Monocyte (primary cell): Measurements from ENCODE around the genes ADM and LYVE1.

DNA sequence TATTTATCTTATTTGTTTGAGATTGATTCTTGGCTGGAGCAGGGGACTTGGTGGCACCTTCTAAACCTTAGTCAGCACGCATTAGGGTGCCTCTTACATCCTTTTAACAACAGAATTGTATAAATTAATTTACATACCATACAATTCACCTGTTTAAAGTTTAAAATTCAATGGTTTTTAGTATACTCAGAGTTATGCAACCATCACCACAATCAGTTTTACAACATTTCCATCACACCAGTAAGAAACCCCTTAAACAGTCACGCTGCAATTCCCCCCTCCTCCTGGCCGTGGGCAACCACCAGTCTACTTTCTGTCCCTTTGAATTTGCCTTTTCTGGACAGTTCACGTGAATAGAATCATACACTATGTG lies 20.2 kb upstream of the SWAP70 start:
- PRO-cap, 2 experiments = no peak in any of the 2 experiments

GRCh38 chr11:9688409-9689642 lies 24.9 kb downstream of the SWAP70 start:
- PRO-cap, 2 experiments = no peak in any of the 2 experiments

GRCh38 chr11:9732331-9733192 lies 68.7 kb downstream of the SWAP70 start:
- PRO-cap, 2 experiments = no peak in any of the 2 experiments

DNA sequence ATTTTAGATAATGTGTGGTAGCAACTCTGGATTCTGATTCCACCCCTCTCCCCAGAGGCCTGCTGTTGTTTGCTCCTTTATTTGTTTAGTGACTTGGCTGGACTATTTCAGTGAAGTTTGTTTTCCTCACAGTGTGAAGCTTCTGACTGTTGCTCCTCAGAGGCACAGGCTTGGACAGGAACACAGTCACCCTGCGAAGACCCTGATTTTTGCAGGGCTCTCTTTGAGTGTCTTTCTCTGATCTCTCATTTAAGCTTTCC lies 72.5 kb downstream of the SWAP70 start:
- PRO-cap, 2 experiments = no peak in any of the 2 experiments

- PRO-cap, 2 experiments = no peak in any of the 2 experiments
Measured at GRCh38 chr11:9852377-9853053, 188.6 kb downstream of the SWAP70 start.

DNA sequence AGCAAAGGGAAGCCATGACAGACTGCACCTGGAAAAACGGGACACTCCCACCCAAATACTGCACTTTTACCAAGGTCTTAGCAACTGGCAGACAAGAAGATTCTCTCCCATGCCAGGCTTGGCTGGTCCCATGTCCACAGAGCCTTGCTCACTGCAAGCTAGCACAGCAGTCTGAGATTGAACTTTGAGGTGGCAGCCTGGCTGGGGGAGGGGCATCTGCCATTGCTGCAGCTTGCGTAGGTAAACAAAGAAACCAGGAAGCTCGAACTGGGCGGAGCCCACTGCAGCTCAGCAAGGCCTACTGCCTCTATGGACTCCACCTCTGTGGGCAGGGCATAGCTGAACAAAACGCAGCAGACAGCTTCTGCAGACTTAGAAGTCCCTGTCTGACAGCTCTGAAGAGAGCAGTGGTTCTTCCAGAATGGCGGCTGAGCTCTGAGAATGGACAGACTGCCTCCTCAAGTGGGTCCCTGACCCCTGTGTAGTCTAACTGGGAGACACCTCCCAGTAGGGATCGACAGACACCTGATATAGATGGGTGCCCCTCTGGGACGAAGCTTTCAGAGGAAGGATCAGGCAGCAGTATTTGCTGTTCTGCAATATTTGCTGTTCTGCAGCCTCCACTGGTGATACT lies 267.1 kb downstream of the SWAP70 start:
- PRO-cap, 2 experiments = no peak in any of the 2 experiments

GRCh38 chr11:10132398-10132918 lies 161.6 kb downstream of the SBF2 start:
- PRO-cap, 2 experiments = no peak in any of the 2 experiments

GRCh38 chr11:10169416-10170638 lies 124.2 kb downstream of the SBF2 start:
- PRO-cap, 2 experiments = no peak in any of the 2 experiments

DNA sequence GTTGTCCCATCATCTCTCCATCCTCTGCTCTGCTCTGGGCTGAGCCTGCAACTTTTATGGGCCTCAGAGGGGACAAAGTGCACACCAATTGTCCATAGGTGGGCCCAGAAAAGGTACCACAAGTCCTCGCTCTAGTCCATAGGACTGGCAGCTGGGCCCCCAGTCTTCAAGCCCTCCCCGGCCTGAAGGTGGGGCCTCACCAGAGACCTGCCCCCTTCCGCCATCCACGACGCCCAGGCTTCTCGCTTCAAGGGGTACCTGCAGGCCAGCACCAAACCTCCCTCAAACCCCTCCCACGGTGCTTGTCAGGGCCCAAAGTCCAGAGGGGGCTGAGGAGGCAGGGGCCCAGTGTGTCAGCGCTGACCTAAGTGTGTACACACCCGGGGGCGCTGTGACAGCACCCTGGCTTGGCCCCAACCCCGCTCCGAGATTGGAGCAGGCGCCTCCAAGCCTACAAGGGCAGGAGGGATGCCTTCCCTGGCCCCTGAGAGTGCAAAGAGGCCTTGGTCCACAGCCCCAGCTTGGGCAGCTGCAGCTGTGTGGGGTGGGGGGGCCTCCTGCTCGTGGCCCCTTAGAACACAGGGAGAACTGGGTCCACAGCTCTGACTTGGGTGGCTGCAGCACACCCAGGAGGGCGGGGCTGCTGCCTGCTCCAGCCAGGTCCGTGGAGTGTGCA lies 5.1 kb downstream of the SBF2 start:
- PRO-cap, 2 experiments = no peak in any of the 2 experiments

DNA sequence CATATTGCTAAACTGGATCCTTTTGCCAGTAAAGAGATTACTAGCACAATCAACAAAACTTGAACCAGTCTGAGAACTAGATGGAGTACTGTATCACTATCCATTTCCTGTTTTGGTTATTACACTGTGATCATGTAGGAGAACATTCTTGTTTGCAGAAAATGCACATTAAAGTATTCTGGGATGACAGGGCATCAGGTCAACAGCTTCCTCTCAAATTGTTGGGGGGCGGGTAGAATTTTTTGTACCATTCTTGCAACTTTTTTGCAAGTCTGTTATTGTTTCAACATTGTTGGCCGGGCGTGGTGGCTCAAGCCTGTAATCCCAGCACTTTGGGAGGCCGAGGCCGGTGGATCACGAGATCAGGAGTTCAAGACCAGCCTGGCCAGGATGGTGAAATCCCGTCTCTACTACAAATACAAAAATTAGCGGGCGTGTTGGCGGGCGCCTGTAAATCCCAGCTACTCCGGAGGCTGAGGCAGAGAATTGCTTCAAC lies 1.9 kb downstream of the SBF2 start:
- PRO-cap, 2 experiments = peak in 1 of 2 experiments; most common plus-strand start position 176 of the sequence (in 1)

DNA sequence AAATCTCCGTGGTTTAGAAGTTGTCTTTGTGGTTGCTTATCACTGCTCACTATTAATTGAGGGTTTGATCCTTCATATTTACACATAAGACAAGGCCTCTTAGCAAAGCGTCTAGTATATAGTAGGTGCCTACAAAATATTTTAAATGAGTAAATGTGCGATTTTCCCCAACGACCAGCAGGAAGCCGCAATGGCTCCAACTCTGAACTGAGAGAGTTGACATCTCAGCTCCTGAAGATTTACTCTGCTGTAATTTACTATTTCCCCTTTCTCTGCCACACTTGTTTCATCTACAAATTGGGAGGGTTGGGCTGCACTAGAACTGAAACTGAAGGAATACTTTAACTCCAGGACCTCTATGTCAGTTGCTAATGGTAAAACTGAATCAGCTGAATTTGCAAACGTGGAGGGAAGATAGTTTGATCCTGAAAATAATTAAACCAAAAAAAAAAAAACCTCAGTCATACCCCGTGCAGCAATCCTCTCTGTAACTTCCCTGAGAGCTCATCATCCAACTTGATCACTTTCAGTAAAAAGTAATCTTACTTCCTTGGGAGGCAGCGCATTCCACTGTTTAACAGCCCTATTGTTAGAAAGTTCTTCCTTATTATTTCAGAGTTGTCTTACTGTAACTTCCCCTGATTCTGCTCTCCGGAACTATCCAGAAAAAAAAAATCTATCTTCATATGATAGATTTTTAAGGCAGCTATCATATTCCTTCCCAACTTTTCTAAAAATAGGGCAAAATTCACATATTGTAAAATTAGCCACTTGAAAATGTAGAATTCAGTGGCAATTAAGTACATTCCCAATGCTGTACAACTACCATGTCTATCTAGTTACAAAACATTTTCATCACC lies 1.4 kb upstream of the SBF2 start:
- PRO-cap, 2 experiments = peak in 2 of 2 experiments; most common plus-strand start position 267 of the sequence (in 1); most common minus-strand start position 209 of the sequence (in 2)

- PRO-cap, 2 experiments = peak in 2 of 2 experiments; most common plus-strand start chr11:10304000 (in 2); most common minus-strand start chr11:10303819 (in 2)
Measured at GRCh38 chr11:10303669-10304389, 1.0 kb upstream of the ADM start.

- PRO-cap, 2 experiments = peak in 2 of 2 experiments; most common plus-strand start chr11:10305077 (in 2); most common minus-strand start chr11:10304830 (in 2)
Measured at GRCh38 chr11:10304390-10305235, at the start of gene ADM. TSS of gene ADM (plus strand) at chr11:10305073.

- PRO-cap, 2 experiments = no peak in any of the 2 experiments
Measured at GRCh38 chr11:10326806-10327124, 21.9 kb downstream of the ADM start.

DNA sequence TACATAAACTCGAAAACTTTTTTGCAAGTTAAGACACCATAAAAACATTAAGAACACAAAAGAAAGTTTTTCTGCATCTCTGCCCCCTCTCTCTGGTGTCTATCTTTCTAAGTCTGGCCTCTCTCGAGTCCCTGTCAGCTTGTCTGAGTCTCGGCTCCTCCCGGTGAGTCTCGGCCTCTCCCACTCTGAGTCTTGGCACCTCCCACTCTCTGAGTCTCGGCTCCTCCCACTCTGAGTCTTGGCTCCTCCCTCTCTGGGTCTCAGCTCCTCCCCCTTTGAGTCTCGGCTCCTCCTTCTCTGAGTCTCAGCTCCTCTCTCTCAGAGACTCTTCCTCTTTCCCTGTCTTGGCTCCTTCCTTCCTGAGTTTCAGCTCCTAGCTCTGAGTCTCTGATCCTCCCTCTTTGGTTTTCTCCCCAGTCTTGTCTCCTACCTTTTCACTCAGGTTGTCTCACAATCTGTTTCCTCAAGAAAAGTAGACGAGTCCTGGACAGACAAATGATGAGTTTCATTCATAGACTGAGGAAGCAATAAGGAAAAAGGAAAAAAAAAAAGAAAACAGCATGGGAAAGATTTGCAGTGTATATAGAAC lies 72.5 kb upstream of the AMPD3 start:
- PRO-cap, 2 experiments = no peak in any of the 2 experiments

DNA sequence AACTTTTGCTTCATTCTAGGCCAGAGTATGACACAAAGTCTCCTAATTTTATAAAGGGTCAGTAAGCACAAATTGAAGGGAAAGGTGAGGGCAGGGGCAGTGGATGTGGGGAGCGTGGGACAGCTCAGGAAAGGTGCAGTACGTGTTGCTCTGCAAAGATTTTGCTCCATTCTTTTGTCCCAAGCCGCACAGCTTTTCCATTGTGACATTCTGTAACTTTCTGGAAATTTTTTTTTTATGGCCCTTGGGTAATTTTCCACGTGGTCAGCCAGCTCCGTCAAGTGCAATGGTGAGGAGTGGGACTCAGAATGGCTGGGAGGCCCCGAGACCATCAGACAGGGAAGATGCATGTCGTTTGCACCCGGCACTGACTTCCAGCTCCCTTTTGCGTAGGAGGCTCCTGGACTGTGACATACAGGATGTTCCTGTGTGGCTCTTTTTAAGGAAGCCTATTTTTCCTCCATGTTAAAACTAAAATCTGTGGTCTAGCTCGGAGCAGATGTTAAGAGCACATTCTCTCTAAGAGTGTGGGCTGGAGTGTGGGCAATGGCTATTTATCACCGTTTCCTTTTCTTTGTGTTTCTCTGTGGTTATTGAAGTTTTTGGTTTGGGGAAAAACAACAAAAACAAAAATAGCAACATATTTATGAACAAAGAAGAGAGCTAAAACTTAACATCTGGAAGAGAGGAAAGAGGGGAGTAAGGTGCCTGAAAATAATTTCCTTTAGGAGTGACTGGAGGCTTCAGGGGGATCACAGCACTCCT lies 41.0 kb upstream of the AMPD3 start:
- PRO-cap, 2 experiments = no peak in any of the 2 experiments

DNA sequence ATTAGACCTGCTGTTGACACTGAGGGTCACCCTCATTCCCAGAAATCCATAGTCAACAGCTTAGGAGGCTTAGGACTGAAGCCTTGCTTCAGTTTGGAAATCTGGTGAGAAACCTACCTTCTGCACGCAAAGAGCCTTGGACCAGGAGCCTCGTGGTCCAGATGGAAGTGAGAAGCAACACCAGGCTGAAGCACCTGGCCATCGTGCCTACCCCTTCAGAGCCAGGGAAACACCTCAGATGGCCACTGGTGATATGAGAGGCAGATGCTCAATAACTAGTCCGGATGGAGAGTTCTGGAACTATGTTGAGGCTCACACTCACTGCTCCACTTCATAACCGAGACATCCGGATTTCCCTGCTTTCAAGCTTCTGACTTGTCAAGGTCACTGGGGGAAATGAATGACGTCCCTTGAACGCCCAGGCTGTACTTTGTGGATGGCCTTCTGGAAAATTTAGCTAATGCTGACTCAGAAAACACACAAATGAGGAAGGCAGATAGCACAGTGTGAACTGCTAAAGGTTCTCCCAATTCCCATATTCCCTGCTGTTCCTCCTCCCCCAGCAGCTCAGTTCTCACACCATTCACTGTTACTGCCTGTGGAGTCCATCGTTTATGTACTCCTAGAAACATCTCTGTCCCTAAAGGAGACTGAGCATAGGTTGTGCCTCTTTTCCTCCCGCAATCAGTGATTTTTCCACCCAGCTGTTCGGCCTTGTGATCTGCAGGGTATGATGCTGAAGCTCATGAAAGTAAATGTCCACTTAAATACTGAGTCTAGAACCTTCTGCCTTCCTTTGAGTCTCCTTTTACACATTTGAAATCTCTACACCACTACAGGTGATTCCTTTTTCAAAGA lies at the start of gene LYVE1:
LYVE1 (minus strand) TSS at position 335 of the 858 bp plus-strand sequence.
- PRO-cap, 2 experiments = no peak in any of the 2 experiments

DNA sequence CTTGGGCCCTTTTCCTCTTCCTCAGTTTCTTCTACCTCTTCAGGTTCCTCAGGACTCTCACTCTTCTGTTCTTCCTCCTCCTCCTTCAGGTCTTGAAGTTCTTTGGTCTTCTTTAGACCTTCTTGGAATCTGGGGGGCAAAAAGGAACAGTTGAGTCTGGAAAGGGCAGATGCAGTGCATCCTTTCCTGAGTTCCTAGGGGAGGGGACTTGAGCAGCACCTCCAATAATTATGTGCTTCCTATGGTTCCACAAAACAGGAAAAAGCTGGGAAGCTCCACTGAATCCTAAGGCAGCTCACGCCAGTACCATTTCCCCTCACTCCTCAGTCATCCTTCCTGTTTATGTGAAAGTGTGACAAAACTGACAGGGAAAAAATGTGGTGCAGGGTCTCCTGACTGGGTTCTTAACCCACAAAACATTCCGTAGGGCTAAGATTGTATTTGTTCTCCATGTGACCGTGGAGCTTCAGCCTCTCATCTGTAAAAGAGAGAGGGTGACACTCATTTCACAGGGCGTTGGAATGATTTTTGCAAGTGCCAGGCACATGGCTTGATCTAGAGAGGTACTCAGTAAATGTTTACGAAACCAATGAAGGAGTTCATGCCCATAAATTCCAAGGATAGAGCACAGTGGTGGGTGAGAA lies 12.1 kb upstream of the LYVE1 start:
- PRO-cap, 2 experiments = no peak in any of the 2 experiments

DNA sequence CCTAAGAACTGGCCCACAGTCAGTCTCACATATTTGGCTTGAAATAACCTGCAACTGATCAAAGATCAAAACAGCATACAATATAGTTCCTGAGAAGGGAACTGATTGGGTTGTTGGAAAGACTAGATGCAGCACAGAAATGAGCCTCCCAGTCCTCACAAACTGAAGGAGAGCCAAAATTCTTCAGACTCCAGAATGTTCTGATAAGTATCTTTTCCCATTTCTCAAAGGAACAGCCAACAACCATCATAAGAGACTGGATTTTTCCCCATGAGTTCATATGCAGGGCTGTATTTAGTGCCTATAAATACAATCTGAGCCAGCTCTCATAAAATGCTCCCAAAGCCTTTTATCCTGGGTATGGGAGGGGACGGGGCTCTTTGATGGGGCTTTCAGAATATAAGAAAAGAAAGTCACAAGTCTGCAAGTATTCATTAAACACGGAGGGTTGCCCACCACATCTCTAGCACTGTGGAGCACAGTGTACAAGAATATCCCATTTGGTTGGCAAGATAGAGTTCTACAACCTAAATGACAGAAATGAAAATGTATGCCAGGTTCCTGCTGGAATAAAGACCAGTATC lies 50.7 kb upstream of the LYVE1 start:
- PRO-cap, 2 experiments = no peak in any of the 2 experiments

DNA sequence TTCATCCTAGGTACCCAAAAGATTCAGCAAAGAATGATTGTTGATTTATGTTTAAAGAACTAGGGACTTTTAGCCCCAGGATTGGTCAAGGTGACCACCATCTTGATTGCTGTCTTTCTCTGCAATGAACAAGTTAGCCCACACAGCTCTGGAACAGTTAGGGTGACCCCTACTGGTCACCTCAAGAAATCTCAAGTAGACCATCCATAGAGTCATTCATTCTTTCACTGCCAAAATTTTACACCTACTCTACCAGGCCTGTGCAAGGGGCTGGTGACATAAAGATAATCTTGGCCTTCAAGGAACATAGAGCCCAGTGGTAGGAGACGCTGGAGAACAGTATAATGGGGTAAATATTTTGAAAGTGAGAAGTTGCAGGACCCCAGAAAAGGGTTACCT lies 39.3 kb downstream of the IRAG1 start:
- PRO-cap, 2 experiments = no peak in any of the 2 experiments